Ovary (tissue), 7 donors: ENCODE measurements around a stretch of chr6.

DNA sequence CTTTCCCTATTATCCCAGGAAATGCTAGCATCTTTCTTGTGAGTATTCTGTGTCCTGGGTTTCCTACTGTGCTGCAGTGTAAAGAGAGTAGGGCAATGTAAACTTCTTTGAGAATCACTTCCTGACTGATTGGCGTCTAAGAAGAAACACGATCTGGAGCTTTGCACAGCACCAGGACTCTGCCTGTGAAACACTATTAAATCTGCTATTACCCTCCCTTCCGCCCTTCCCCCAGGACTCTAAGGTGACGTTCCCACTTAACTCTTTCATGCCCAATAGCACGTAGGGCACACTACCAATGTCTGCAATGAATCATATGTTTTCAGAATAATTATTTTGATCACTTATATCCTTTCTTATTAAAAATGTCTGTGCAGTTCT is 607.3 kb upstream of the CITED2 start:
- PRO-cap, 7 experiments, result peak in 4 of 7 experiments; most common minus-strand start position 181 of the sequence (in 4)
- RAMPAGE, long total RNA, 2 experiments, result no peak in any of the 2 experiments

- PRO-cap, 7 experiments, result no peak in any of the 7 experiments
- RAMPAGE, long total RNA, 2 experiments, result no peak in any of the 2 experiments
Measured at GRCh38 chr6:140319202-140319484, 944.7 kb upstream of the CITED2 start.

- PRO-cap, 7 experiments, result peak in 1 of 7 experiments; most common plus-strand start chr6:140664016 (in 1); most common minus-strand start chr6:140663874 (in 1)
- RAMPAGE, long total RNA, 2 experiments, result start-site peak on the minus strand in 1 of 2 experiments, at chr6:140663876-140663923 at its widest, 29 reads per replicate
Measured at GRCh38 chr6:140663584-140664191, 1289.2 kb upstream of the CITED2 start.

DNA sequence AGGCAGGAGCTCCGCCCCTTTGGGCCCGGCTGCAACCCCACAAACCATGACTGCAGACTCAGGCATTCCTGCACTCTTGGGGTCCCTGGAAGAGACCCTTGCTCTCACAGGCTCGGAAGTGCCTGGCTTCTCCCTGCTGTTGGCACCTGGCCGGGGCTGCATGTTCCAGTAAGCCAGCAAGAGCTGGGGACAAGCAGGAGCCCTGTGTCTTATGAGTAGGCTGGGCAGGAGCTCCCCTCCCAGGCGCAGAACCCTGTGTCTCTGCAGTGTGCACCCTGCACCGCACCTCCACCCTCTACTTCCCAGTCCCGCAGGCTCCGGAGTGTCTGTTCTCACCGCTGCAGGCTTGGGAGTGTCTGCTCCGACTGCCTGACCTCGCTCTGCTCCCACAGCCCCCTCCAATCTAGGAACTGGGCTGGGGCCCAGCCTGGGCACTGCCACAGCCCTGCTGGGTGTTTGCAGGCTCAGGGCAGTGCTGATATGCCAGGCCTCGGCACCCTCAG is 871.8 kb upstream of the GJE1 start:
- PRO-cap, 7 experiments, result peak in 1 of 7 experiments; most common minus-strand start position 323 of the sequence (in 1)
- RAMPAGE, long total RNA, 2 experiments, result no peak in any of the 2 experiments

- PRO-cap, 7 experiments, result no peak in any of the 7 experiments
- RAMPAGE, long total RNA, 2 experiments, result no peak in any of the 2 experiments
Measured at GRCh38 chr6:141482857-141483083, 650.0 kb upstream of the GJE1 start.

- PRO-cap, 7 experiments, result no peak in any of the 7 experiments
- RAMPAGE, long total RNA, 2 experiments, result no peak in any of the 2 experiments
Measured at GRCh38 chr6:141484533-141485265, 648.0 kb upstream of the GJE1 start.

DNA sequence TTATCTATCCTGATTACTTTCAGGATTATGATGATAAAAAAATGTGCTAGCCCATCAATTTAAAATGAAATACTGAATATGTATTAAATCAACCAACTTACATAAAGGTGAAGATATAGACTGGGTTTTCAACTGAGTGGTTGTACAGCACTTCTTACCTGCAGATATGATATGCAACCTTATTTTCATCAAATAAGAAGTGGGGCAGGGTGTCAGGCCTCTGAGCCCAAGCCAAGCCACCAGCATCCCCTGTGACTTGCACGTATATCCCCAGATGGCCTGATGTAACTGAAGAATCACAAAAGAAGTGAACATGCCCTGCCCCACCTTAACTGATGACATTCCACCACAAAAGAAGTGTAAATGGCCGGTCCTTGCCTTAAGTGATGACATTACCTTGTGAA is 117.3 kb upstream of the GJE1 start:
- PRO-cap, 7 experiments, result no peak in any of the 7 experiments
- RAMPAGE, long total RNA, 2 experiments, result no peak in any of the 2 experiments

GRCh38 chr6:142377077-142377716 is 75.4 kb downstream of the ADGRG6 start:
- PRO-cap, 7 experiments, result no peak in any of the 7 experiments
- RAMPAGE, long total RNA, 2 experiments, result no peak in any of the 2 experiments

GRCh38 chr6:142838850-142839397 is 106.1 kb downstream of the HIVEP2 start:
- PRO-cap, 7 experiments, result no peak in any of the 7 experiments
- RAMPAGE, long total RNA, 2 experiments, result no peak in any of the 2 experiments

- PRO-cap, 7 experiments, result no peak in any of the 7 experiments
- RAMPAGE, long total RNA, 2 experiments, result no peak in any of the 2 experiments
Measured at GRCh38 chr6:142842334-142843289, 102.4 kb downstream of the HIVEP2 start.

DNA sequence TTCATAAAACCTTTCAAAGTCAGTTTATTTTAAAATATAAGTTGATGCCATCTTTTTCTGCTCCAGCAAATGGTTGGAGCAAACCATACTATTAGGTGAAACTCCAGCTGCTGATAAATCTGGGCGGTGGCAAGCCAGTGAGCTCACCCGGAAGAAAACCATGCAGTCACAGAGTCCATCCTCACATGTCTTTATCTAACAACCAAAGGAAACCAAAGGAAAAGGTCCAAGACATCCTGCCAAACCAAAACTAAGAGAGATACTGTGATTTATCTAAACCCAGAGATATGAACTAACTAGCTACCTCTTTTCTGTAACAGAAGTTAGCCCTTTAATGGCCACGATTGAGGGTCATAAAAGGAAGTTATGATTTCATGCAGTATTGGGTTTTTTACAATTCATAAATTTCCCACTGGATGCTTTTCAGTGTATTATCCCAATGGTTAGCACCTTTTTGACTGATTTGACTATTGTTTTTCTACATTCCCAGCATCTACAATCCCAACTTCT is 72.5 kb downstream of the HIVEP2 start:
- PRO-cap, 7 experiments, result no peak in any of the 7 experiments
- RAMPAGE, long total RNA, 2 experiments, result no peak in any of the 2 experiments

- PRO-cap, 7 experiments, result no peak in any of the 7 experiments
- RAMPAGE, long total RNA, 2 experiments, result no peak in any of the 2 experiments
Measured at GRCh38 chr6:142907223-142907863, 37.6 kb downstream of the HIVEP2 start.

DNA sequence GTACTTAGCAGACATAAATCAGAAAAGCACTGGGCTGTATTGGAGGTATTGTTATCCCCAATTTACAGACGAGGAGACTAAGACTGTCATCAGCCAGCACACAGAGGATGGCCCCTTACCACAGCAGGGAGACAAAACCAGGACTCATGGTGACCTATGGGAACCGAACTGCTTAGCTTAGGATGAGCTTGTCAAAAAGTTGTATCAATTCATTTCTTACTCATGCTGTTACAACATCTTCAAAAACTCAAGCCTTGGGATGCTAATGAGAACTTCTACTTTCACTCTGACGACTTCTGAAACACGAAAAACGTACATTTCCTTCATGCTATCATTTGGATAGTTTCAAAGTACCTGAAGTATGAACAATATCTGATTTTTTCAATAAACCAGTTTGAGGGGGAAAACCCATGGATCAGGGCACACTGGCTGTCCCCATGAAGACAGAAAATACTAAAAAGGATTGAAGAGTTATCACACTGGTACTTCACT is 32.0 kb downstream of the HIVEP2 start:
- PRO-cap, 7 experiments, result no peak in any of the 7 experiments
- RAMPAGE, long total RNA, 2 experiments, result no peak in any of the 2 experiments

- PRO-cap, 7 experiments, result no peak in any of the 7 experiments
- RAMPAGE, long total RNA, 2 experiments, result no peak in any of the 2 experiments
Measured at GRCh38 chr6:142935710-142936738, 9.0 kb downstream of the HIVEP2 start.

- PRO-cap, 7 experiments, result peak in 7 of 7 experiments; most common minus-strand start chr6:142946346 (in 7)
- RAMPAGE, long total RNA, 2 experiments, result no peak in any of the 2 experiments
Measured at GRCh38 chr6:142946246-142946399, 1.1 kb upstream of the HIVEP2 start.

- PRO-cap, 7 experiments, result peak in 7 of 7 experiments; most common plus-strand start chr6:142946489 (in 5); most common minus-strand start chr6:142946517 (in 1)
- RAMPAGE, long total RNA, 2 experiments, result no peak in any of the 2 experiments
Measured at GRCh38 chr6:142946400-142946683, 1.4 kb upstream of the HIVEP2 start.

DNA sequence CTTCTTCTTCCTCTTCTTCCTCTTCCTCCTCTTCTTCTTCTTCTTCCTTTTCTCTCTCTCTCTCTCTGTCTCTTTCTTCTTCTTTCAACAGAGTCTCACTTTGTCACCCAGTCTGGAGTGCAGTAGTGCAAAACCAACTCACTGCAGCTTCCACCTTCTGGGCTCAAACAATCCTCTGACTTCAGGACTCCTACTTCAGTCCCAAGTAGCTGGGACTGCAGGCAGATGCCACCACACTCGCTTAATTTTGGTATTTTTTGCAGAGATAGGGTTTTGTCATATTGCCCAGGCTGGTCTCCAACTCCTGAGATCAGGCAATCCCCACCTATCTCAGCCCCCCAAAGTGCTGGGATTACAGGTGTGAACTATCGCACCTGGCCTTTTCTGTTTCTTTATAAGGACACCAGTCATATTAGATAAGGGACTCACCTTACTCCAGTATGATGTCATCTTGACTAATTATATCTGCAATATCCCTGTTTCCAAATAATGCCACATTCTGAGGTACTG is 6.6 kb upstream of the AIG1 start:
- PRO-cap, 7 experiments, result no peak in any of the 7 experiments
- RAMPAGE, long total RNA, 2 experiments, result no peak in any of the 2 experiments

DNA sequence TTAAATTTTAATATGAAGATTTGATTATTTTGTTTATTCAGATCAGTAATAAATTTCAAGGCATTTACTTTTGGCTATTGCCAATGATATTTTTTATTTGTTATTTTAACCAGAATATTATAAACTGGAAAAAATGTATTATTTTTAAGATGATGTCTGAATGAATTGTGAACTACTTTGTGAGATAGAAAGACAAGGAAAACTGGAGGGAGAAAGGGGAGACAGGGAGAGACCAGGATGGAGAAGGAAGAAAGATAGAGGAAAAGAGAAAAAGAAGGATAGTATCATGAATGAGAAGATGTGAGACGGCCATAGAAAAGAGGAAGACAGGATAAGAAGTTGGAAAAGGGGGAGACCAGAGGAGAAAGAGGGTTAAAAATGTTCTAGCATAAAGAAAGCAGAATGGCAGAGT is 120.8 kb downstream of the AIG1 start:
- PRO-cap, 7 experiments, result no peak in any of the 7 experiments
- RAMPAGE, long total RNA, 2 experiments, result no peak in any of the 2 experiments

GRCh38 chr6:143204142-143204760 is 143.6 kb downstream of the AIG1 start:
- PRO-cap, 7 experiments, result no peak in any of the 7 experiments
- RAMPAGE, long total RNA, 2 experiments, result no peak in any of the 2 experiments

- PRO-cap, 7 experiments, result no peak in any of the 7 experiments
- RAMPAGE, long total RNA, 2 experiments, result no peak in any of the 2 experiments
Measured at GRCh38 chr6:143432826-143433072, 17.7 kb downstream of the ADAT2 start.